Ascending aorta (tissue), 1 donor: ENCODE data around the genes SAP30 and SPATA4.

DNA sequence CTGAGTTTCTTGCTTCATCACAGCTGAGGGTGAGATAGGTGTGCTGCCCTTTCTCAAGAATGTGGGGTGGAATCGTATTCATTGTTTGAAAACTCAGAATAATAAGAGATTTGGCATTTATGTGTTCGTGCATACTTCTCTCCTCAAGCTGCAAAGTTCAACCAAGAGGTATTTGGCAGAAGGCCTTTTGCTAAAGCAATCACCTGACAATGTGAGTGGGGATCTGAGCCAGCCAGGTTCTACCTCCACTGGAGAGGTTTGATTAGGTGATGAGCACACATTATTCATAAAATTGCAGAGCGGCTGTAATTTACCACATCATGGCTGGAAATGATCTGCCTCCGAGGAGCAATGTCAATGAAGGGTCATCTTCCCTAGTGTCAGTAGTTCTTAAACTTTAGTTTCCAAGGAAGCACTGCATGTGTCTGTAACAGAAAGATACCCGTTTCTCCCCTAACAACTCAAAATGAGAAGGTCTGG lies 41.9 kb upstream of the CBR4 start:
- PRO-cap: no peak

DNA sequence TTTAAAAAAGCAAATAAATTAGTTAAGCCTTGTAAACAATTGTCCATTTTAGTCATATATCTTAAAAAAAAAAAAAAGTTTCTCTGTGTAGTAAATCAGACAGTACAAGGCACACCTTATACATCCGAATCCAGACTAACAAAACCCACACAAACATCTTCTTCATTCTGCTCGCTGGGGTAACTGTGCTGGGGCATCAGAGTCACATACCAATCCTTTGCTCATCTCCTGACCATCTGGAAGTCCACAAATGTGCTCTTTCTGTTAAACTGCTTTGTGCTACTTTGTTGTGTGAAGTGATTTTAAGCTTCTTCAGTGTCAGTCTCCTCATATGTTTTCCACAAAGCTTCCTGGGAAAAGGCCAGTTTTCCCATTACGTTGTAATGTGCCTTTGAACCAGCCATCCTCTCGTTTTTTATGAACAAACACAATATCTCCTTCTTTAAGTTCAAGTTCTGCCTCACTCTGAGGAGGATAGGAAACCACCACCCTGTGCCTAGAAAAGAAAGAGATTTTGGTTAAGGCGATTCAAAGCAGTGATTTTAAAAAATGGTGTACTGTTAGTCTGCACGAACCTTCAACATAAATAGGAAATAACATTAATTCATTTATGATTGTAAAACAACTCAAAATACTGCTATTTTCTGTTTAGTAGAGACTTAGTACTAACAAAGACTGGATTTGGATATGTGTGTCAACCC lies 86.3 kb upstream of the CBR4 start:
- PRO-cap: no peak

GRCh38 chr4:169099718-169100380 lies 89.8 kb upstream of the CBR4 start:
- PRO-cap: no peak

- PRO-cap: bidirectional peak, plus-strand start at chr4:169134326, minus-strand start at chr4:169134155
Measured at GRCh38 chr4:169133743-169134422, 123.8 kb upstream of the CBR4 start.

- PRO-cap: no peak
Measured at GRCh38 chr4:169220770-169221460, 49.8 kb downstream of the SH3RF1 start.

GRCh38 chr4:169249577-169250113 lies 21.1 kb downstream of the SH3RF1 start:
- PRO-cap: no peak

DNA sequence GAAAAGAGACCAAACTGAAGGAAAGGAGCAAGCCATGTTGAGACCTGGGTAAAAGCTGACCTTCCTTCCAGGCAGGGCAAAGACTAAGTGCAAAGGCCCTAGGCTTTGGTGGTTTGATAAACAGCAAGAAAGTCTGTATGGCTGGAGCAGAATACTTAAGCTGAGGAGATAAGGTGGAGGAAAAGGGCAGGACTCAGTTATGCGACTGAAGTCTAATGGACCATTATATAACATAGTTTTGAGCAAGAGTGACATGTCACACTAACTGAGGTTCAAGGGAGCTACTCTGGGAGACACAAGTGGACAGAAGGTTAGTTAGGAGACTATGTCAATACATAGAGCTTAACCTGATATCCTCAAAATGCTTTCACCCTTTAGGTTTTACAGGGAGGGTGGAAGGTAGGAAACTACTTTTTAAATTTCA lies 19.9 kb downstream of the SH3RF1 start:
- PRO-cap: no peak

DNA sequence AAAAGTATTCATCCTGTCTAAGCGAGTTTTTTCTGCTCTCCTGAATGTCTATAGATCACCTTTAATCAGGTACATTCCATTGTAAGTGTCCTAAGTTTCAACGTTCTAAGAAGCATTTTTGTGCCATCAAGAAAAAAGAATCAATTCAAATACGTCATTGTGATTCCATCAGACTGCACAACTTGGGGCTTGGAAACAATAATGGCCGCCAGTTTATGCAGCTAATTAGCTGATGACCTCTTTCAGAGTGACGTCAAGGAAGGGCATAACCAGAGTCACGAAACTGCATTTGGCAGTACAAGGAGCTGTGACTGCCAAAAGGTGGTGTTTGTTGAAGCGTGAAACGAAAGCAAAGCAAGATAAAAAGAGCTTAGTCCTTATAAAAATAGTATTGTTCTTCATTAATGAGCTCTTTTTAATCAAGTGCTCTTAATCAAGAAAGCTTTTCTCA lies 81.1 kb upstream of the SH3RF1 start:
- PRO-cap: no peak

GRCh38 chr4:169499178-169499918 lies 113.0 kb downstream of the NEK1 start:
- PRO-cap: no peak

GRCh38 chr4:169510436-169511129 lies 101.8 kb downstream of the NEK1 start:
- PRO-cap: no peak

DNA sequence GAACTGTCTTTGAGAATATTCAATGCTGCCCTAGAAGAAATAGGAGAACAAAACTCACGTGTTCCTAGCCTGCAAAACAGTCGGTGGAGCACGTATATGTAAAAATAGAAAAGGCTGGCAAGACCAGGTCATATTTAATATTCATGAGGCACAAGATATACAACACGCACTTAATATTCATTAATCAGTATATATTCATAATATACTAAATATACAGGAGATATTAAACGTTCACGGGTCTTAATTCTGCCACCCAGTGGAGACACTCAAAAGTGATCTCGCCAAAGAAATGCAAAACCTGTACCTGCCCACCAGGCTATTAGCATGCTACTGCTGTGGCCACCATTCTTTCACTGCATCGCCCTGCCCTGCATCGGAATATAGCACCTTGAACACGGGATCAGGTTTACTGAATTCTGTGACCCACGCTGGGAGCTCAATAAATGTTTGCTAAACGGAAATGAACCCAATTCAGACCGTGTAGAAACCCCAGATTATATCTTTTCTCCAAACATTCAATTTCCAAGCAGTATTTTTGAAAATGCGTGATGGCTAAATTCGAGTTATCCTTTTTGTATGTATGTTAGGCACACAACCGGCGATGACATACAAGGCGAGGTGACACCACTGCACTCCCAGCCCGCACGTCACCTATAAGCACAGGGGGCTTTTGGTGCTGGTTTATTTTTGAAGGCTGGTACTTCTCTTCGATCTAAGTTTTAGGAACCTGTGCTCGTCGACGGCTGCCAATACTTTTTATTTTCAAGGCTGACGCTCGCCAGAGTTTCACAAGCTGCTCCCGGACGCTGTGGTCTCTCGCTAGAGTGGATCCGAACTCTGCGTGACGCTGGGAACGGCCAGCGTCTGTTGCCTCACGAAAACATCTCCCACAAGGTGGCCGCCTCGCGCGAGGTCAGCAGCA lies 750 bp upstream of the CLCN3 start:
- PRO-cap: no peak

GRCh38 chr4:169975671-169976348 lies 50.4 kb downstream of the MFAP3L start:
- PRO-cap: no peak

GRCh38 chr4:171020858-171021091 lies 792.4 kb upstream of the GALNTL6 start:
- PRO-cap: no peak

DNA sequence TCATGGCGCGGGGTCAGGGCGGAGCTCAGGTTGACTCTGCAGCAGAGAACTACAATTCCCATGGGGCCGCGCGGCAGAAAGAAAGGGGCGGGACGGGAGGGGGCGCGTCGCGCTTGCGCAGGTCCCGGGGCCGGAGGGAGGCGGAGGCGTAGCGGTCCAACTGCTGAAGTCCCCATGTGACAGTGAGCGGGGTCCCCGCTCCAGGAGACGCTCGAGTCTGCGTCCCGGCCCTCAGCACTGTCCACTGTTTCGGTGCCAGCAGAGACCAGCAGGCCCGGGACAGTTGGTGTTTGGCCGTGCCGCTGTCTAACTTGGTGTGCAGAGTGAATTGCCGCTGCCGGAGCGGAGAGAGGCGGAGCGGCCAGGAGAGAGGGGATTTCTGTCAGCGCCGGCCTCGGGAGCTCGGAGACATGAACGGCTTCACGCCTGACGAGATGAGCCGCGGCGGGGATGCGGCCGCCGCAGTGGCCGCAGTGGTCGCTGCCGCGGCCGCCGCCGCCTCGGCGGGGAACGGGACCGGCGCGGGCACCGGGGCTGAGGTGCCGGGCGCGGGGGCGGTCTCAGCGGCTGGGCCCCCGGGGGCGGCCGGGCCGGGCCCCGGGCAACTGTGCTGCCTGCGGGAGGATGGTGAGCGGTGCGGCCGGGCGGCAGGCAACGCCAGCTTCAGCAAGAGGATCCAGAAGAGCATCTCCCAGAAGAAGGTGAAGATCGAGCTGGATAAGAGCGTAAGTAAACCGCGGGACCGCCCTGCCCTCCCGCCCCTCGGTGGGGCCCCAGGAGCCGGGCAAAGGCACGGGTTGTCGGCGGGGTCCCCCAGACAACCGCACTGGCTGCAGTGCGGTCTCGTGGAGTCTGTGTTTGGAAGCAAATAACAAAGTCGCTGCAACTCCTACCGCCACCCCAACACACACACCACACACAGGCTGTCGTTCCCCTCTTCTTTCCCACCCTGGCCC lies at the start of gene SAP30:
Gene SAP30, plus strand, starts transcription at position 182 of the 956 bp plus-strand sequence.
- PRO-cap: bidirectional peak, plus-strand start at position 182 of the sequence, minus-strand start outside the sequence; unidirectional peak, plus-strand start at position 261 of the sequence

GRCh38 chr4:173528834-173529901 lies 861 bp downstream of the HAND2 start:
- PRO-cap: bidirectional peak, plus-strand start at chr4:173529113, minus-strand start at chr4:173528968

GRCh38 chr4:173533668-173534968 lies 4.1 kb upstream of the HAND2 start:
- PRO-cap: no peak

GRCh38 chr4:175671625-175672046 lies 140.4 kb downstream of the GPM6A start:
- PRO-cap: no peak

DNA sequence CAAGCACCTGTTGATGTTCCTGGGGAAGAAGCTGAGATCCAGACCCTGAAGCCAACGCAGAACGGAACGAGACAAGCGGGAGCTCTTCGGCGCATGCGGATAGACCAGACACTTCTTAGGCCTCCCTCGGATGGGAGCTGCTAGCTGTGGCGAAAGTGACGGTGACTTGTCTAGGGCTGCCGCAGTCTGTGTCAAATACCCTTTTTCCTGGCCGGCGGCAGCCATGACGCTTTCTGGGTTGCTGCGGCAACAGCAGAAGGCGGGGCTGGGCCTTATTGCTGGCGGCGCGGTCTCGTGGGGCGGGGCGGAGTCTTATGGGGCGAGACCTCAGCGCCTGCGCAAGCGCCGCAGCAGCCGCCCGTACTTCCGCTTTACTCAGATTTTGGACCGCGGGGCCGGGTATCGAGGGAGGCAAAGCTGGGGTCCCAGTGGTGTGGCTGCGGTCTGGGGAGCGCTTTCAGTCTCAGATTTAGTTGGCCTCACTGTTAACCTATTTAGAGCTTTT lies at the start of gene SPATA4:
Gene SPATA4, minus strand, starts transcription at position 248 of the 505 bp plus-strand sequence.
- PRO-cap: bidirectional peak, plus-strand start at position 378 of the sequence, minus-strand start at position 197 of the sequence

- PRO-cap: no peak
Measured at GRCh38 chr4:176229414-176230218, 34.2 kb upstream of the SPATA4 start.

DNA sequence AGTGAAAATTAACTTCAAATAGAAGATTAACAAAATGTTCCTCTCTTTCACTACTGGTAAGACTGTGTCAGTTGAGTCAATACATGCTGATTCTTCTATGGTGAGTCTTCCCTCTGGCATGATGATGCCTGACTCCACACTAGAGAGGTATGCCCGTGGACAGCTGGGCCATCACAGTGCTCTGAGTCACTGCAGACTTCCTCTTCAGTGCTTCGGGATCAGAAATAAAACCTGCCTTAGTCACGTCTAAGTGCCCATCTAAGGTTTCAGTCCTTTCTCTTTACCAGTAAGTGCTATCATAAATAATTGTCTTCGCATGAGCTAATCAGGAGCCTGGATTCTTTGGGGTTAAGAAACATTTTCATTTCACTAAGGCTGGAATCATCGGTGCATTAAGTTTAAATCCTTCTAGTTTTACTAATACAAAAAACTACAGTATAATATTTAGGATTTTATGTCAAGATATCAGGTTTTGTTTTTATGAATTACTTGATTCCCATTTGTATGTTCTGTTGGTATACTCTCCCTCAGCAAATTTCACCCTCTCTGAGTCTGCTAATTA lies 1.7 kb upstream of the ASB5 start:
- PRO-cap: no peak